ENCODE measurements around the genes COMMD1 and UGP2.

GRCh38 chr2:61350211-61350591 is 120.7 kb downstream of the USP34 start:
- RRBS, result no CpG with 5 or more reads among the region's 2 CpGs

- RRBS, result 2% methylated on average over 23 of the region's 69 CpGs
Measured at GRCh38 chr2:61470461-61470974, 369 bp downstream of the USP34 start.

- RRBS, result no CpG with 5 or more reads among the region's 10 CpGs
Measured at GRCh38 chr2:61471884-61472340, 1.0 kb upstream of the USP34 start.

DNA sequence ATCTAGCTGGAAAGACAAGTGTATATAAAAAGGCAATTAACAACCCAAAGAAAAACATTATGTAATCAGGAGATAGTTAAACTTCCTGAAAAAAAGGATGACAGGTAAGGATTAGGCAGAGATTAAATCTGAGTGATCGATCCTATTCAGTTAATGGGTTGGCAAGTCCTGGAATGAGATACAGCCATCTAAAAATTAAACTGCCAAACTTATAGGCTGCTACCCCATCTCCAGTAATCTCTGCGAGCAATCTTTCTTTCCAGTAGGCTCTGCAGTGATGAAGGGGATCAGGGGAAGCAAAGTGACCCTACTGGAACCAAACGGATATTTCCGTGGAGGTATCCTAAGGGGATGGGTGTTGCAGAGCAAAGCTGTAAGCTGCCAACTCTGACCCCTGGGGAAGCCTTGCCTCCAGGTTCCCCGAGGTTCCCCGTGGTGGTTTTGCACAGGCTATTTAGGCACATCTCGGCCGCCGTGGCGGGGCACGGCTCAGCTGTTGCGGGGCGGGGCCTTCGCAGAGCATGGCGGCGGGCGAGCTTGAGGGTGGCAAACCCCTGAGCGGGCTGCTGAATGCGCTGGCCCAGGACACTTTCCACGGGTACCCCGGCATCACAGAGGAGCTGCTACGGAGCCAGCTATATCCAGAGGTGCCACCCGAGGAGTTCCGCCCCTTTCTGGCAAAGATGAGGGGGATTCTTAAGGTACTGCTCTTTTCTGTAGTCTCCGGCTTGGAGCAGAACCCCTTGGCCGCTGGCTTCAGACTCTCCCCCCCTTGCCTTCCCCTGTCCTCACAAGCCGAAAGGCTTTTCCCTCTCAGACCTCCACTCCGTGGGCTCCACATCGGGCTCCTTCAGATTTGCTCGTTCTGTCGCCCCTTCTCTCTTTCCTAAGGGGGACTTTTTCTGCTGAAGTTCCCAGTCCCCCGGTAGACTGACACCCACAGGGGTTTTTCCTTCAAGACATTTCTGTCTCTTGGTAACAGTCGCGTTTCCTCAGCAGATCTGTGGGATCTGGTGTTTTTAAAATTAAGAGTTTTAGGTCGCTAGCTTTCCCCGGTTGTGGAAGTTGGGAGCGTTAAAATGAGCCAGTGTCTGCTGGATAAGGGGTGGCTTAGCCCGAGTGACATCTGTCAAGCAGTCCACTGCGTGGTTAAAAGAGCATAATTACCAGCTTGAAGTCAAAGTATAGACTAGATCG is at the start of gene COMMD1:
Gene COMMD1 (plus strand): TSS at position 517 of the 1,197 bp plus-strand sequence.
- RRBS, result no CpG with 5 or more reads among the region's 40 CpGs

DNA sequence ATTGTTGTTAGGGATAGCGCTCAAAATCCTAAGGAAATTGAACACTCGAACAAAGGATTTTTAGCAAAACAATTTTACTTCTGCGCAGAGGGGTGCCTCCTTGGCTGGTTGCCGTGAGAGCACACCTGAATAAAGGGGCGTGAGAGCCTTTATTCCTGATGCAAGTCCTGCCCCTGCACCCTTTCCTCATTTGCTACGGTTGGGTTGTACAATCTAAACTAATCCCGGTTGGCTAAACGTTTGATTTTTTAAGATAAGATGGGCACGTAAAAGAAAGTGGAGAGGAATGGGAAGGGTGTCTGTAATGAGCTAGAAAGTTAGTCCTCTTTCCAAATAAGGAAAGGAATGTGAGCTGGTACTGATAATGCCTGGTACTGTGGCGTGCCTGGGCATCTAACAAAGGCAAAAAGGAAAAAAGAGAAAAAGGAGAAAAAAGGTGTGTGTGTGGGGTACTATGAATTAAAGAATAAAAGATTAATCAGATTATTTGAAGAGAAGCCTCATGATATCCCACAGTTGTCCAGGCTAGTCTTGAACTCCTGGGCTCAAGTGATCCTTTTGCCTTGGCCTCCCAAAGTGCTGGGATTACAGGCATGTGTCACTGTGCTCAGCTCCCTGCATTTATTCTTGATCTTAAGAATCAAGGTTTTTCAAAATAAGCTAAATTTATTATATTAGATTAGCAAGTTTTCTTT is 65.8 kb downstream of the COMMD1 start:
- RRBS, result no CpG with 5 or more reads among the region's 10 CpGs

DNA sequence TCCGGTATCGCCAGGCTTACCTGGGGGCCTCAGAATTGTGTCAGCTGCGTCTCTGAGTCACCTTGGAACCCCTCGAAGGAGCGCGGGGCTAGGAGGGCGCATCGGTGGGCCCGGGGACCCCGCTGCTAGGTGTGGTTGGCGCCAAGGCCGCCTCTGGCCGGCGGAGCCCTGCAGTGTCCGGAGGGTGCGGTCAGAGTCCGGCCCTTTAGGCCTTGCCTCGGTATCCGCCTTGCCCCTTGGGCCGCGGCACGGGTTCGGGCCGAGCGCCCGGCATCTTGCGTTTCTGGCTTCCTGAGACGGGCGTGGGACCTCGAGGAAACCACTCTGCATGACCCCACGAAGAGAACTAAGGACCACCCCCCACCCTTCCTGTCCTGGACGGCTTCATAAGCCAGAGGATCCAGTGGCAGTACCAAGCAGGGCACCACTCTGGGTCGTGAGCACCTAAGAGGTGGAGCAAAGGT is 764 bp upstream of the B3GNT2 start:
- RRBS, result 29% methylated on average over 21 of the region's 33 CpGs

- RRBS, result no CpG with 5 or more reads among the region's 6 CpGs
Measured at GRCh38 chr2:62213633-62214627, 18.0 kb downstream of the B3GNT2 start.

GRCh38 chr2:62307708-62308031 is 111.8 kb downstream of the B3GNT2 start:
- RRBS, result no CpG with 5 or more reads among the region's 7 CpGs

GRCh38 chr2:62309786-62310270 is 113.9 kb downstream of the B3GNT2 start:
- RRBS, result no CpG with 5 or more reads among the region's 15 CpGs

GRCh38 chr2:62478069-62478504 is 27.9 kb downstream of the TMEM17 start:
- RRBS, result no CpG with 5 or more reads among the region's 3 CpGs

DNA sequence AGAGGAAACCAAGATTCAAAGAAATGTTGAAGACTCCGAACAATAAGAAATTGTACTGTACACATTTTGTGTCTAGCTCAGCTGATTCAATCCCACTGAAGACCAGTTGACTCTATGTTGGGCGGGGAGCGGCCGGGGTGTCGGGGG is 670 bp upstream of the EHBP1 start:
- RRBS, result no CpG with 5 or more reads among the region's 5 CpGs

DNA sequence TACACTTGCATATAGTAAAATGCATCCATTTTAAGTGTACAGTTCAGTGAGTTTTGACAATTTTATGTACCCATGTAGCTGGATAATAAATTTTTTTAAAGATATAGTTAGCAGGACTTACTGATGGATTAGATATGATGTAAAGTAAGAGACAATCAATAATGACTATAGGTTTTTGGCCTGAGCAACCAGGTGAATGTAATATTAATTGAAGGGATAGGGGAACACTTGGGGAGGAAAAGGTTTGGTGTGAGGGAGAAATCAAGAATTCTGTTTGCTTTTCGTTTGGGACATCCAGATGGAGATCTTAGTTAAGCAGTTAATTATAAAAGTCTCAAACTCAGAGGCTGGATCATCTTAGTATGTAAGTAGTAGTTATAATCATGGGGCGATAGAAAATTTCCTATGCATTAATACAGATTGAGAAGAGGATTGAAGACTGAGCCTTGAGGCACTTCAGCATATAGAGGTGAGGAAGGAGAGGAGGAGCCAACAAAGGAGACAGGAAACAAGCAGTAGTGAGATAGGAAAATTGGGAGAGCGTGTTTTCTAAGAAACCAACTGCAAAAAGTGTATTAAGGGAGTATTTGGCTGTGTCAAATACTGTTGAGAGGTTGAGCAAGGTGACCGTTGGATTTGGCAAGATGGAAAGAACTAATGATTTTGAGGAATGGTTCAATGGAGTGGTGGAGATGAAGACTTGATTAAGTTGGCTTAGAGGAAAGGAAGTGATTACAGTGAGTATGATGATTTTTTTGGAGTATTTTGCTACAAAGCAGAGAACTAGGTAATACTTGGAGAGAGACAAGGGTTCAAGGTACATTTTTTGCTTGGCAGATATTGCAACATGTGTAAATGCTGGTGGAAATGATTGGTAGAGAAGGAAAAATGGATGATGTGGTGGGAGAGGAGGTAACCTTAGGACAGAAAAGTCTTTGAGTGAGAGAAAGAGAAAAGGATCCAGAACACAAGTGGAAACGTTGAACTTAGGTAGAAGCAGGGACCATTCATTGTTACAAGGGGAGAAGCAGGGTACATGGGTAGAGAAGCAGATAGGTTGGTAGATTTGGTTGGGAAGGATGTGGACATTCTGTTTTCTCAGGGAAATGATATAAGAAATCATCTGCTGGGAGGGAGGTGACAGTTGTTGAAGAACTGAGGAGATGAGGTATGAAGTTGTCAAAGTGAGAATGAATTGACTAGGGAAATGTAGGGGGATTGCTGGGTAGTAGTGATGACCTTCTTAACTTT is 6.1 kb downstream of the EHBP1 start:
- RRBS, result no CpG with 5 or more reads among the region's 5 CpGs

DNA sequence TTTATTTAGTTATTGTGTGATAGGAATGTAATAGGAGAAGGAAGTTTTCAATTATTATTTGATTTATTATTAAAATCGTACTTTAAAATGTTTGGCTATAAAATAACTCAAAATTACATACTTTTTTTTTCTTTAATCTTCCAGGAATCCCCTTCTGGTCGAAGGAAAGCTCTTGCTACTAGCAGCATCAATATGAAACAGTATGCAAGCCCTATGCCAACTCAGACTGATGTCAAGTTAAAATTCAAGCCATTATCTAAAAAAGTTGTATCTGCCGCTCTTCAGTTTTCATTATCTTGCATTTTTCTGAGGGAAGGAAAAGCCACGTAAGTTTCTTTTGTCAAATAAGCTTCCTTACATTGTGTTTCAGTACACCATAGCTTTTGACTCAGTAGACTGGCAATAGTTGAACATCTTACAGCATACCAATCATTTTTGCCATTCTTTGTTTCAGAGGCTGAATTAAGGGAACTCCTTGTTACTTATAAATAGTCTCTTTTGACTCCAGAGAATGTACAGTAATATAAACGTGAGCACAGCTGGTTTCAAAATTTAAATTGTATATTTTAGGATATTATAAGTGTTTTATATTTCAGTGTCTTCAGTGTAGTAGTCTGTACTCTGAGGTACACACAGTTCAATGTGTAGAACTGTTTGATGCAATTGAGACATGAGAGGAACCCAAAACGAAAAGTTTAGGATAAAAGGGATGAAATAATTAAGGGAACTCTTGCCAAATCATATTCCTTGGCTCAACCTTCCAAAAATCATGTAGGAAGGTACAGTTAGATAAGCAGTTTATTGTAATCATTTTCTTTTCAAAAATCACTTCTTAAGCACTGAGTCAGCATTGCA is 120.7 kb downstream of the EHBP1 start:
- RRBS, result no CpG with 5 or more reads among the region's 6 CpGs

GRCh38 chr2:63698791-63699305 is 110.1 kb downstream of the MDH1 start:
- RRBS, result no CpG with 5 or more reads among the region's 2 CpGs

GRCh38 chr2:63840753-63840919 is 1.1 kb upstream of the UGP2 start:
- RRBS, result no CpG with 5 or more reads among the region's 19 CpGs

- RRBS, result 2% methylated on average over 9 of the region's 39 CpGs
Measured at GRCh38 chr2:63840920-63841474, 699 bp upstream of the UGP2 start.

DNA sequence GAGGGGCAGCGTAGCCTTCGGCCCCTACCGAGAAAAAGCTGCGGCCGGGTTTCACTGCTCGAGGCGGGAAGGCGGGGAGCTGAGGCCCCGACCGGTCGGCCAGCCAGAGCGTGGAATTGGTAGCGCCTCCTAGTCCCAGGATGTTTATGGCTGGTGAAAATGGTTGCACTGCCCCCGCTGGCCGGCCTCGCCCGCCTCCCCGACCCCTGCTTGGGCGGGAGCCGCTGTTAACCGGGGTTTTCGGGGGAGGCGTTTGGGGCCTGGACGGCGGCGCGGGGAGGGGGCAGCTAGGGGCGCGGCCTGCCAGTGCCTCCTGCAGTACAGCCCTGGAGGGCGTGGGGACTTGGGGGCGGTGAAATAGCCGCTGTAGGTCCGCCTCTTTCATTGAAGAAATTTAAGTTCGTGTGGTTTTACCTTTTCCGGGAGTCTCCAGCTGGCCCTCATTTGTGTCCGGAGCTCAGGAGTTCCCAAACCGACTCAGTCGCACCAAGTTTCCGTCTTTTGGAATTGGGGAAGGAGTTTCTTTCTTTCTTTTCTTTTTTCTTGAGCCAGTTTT is at the start of gene UGP2:
Gene UGP2 (plus strand): TSS at position 422 of the 556 bp plus-strand sequence.
- RRBS, result 2% methylated on average over 20 of the region's 39 CpGs

DNA sequence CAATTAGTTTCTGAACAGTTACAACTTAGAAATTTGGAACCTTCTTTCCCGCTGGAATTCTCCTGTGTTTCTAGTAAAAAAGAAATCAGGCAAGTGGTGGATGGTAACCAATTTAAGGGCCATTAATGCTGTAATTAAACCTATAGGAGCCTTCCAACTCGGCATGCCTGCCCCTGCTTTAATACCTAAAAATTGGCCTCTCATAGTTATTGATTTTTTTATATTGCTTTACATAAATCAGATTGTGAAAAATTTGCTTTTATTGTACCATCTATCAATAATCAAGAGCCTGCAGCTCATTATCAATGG is 26.7 kb downstream of the VPS54 start:
- RRBS, result no CpG with 5 or more reads among the region's 2 CpGs

- RRBS, result no CpG with 5 or more reads among the region's 2 CpGs
Measured at GRCh38 chr2:64036421-64036796, 17.2 kb upstream of the VPS54 start.

GRCh38 chr2:64202302-64202967 is 58.2 kb upstream of the PELI1 start:
- RRBS, result no CpG with 5 or more reads among the region's 7 CpGs

Measured in brain (tissue), 1 donor.